HCT116 (cell line): ENCODE results near the genes ADCYAP1R1 and AVL9.

DNA sequence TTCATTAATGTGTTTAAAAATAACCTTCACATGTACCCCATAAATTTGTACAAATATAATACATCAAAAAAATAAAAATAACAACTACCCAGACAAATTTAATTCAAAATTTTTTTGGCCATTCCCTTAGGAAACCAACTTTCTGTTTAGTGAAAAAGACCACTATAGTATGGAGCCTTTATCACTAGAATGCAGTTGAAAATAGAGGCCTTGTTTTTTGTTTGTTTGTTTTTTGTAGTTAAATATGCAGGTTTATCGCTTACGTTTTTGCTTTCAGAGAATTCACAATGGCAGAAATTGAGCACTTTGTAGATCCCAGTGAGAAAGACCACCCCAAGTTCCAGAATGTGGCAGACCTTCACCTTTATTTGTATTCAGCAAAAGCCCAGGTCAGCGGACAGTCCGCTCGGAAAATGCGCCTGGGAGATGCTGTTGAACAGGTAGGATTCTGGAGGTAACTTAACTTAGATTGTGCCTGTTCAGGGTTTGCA is 21.0 kb downstream of the GARS1 start:
- RRBS = no CpG with 5 or more reads among the region's 6 CpGs

DNA sequence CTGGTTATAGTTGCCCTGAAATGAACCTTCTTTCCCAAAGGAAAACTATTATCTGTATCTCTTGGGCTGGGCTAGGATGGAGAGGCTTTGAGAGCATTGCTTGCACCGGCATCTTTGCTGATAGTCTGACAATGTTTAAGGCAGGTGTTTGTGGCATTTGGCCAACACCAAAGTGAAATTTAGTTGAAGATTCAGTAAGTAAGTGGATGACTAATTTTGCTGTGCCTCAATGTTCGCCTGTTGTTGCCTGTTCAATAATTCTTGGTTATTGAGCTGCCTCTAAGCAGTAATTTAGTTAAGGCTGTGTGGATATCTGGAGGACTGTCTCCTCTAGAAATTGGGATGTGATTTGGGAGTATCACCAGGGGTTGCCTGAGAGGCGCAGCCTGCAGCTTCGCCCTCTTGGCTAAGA is 38.9 kb downstream of the CRHR2 start:
- RRBS = no CpG with 5 or more reads among the region's 4 CpGs

DNA sequence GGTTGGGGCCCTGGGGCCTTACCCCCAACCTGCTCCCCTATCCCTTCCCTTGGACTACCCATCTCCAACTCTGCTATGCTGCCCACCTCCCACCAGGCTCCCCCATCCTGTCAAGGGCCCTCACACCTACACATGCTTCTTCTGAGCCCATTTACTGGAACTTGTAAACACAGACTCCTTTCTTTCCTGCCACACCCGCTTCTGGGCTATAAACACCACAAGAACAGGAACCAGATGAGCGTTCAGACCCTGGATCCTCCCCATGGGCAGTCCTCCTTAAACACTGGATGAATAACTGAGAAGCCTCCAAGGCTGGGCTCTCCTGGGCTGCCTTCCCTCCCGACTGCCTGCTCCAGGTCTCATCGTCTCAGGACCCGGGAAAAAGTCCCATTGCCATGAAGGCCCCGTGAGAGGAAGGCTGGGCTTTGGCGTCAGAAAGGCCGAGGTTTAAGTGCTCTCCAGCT is 15.5 kb upstream of the CRHR2 start:
- RRBS = no CpG with 5 or more reads among the region's 8 CpGs

- RRBS = no CpG with 5 or more reads among the region's 6 CpGs
Measured at GRCh38 chr7:30706960-30707409, 24.7 kb upstream of the CRHR2 start.

- RRBS = no CpG with 5 or more reads among the region's 8 CpGs
Measured at GRCh38 chr7:30752857-30753618, 1.1 kb downstream of the INMT start.

- RRBS = no CpG with 5 or more reads among the region's 9 CpGs
Measured at GRCh38 chr7:30761121-30761898, 9.4 kb downstream of the INMT start.

DNA sequence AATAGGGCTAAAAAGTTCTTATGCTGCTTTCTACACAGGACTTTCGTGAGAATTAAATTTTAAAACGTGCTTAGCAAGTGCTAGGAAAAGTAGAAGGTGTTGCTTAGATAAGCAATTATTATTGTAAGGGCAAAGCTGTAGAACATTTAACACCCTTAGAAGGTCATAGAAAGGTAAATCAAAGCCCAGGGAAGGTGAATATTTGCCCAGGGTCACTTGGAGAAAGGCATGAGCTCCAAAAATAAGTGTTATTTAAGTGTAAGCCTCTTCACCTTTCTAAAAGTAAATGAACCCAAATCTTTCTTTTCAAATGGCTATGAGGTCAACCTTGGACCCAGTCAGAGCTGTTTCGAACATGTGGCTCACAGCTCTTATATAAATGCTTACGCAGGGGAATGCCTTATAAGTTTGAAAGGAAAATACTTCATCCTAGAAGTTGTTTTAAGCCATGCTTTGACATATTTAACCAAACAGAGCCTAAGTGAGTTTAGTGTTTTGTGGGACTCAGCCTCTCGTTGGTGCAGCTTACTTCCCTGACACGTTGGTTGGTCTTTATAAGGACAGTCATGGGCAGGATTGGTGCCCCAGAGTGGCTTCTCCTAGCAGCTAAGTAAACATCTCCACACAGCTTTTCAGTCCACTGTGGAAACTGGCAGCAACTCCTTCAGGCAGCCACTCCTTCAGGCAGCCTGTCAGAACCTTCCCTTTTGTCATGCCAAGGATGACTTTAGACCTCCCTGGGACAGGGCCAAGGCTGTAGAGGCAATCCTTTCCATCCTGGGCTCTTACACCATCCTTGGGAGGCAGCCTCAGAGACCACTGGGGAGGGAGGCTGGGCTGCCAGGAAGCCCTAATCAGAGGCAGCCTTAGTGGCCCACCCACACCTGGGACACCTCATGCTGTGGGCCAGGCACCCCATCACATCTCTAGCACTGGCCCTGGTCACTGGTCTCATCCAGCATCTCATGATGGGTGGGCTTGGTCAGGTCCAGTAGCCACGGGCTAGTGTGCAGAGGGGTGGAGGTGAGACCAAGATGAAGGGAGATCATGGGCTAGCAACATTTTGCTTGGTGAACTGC is 43.6 kb downstream of the MINDY4 start:
- RRBS = no CpG with 5 or more reads among the region's 7 CpGs

- RRBS = 4% methylated on average over 1 of the region's 22 CpGs
Measured at GRCh38 chr7:30983281-30984129, 19.8 kb downstream of the GHRHR start.

DNA sequence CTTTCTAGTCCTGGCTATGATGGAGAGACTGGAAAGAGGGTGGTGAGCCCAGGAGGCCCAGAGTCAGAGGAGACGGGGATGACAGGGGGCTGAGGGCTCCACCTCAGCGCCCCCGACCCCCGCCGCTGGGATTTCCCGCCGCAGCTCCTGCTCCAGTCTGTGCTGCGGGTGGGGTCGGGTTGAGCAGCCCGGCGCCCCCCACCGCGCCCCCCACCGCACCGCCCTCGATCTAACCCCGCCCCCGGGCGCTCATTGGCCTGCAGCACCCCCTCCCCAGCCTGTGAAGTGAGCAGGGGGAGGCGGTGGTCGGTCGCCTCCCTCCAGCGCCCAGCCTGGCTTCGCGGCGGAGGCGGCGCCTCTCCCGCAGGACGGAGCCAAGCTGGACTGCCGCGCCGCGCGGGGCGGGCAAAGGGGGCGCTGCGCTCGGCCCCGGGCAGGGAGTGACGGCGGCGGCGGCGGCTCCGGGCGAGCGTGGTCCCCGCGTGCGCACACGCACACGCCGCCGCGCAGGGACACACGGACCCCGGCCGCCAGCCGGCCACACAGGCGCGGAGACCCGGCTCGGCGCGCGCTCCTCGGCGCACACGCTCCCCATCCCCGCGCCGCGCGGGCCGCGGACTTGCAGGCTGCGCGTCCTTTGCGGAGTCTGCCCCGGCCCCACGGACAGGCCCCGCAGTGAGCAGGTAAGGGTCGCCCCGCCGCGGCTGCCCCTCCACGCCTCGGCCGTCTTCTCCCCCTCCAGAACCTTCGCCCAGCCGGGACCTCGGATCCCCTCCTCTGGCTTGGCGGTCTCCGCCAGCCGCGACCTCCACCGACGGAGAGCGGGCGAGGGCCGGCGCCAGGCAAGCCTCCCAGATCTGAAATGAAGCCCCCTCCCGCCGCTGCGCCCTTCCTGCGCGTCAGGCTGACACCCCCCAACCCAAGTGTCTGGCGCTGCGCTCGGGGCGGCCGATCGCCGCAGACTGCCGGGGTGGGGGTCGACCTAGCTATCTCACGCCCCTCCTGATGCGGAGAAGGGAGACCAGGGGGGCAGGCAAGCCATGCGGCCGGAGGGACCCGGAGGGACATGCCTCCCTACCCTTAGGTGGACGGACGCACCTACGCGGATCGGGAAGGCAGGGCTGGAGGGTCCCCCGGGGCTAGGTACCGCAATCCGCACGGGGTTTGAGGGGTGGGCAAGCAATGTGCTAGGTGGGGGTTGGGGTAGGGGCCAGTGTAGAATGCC is at the start of gene ADCYAP1R1:
TSS of gene ADCYAP1R1 (plus strand) at position 313 of the 1,225 bp plus-strand sequence.
- RRBS = 87% methylated on average over 35 of the region's 131 CpGs

DNA sequence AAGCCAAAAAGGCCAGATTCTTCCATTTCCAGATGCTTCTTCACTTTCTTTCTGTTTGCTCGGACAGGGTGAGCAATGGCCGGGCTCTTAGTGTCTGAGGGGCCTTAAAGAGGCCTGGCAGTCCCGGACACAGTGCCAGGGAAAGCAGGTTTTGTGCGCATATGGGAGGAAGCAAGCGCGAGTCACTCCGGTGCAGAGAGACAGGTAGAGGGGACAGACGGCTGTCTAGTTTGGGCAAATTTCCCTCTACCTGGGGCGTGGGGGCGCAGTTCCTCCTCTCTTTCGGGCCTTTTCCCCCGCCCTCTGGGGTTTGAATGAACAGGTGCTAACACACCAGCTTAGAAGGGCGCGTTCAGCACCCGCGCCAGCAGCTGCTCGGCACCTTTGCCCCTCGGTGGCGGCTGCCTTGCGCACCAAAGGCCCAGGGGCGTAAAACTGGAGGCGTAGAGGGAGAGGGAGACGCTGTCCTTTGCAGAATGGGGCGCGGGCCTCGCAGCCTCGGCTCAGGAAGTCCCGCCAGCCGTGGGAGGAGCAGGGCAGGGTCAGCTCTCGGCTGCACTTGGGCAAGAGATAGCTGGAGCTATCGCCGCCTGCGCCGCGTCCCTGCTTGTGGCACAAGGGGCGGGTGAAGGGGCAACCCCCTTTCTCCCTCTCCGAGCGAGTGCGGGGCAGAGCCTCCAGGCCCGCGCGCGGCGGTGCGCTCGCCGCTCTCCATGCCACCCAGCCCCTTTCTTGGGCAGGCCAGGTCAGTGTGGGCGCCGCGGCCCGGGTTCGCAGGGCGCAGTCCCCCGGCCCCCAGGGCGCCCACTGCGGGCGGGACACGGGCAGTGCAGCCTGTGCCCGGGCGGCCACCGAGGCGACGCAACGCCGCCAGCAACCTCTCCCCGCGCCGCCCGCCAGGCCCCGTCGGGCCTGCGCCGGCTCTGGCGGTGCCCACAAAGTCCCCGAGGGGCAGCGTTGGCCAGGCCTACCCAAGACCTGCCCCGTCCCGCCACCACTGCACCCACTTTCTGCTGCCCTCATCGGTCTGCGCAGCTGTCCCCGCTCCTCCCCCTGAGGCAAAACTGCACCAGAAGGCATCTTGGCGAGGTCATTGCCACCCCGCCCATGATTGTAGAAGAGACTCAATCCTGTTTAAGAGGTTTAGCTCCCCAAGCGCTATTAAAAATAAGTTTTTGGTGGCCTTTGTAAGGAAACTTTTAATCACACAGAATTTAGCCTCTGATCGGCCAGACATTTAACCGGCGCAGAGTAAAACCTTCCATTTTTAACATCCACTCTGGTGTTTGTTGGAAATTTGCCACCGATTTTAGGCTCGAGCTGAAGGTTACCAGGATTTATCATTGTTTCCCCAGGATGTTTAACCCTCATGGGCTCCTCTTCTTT is 4.1 kb downstream of the NEUROD6 start:
- RRBS = 89% methylated on average over 25 of the region's 89 CpGs

DNA sequence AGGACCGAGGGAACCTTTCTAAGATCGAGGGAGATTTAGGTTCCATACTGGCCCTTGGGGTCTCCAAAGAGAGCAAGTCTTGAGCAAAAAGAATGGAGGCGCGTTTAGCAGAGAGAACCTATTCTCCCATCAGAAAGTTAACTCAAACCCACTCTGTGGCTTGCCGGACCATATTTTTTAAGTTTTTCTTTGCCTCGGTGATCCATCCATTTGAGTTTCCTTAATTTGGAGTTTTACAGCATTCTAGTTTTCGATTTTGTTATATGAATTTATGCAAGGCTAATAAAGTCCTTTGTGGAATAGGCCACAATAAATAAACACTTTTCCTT is 8.0 kb downstream of the PPP1R17 start:
- RRBS = no CpG with 5 or more reads among the region's 7 CpGs

- RRBS = no CpG with 5 or more reads among the region's 7 CpGs
Measured at GRCh38 chr7:32068818-32069166, 1.4 kb downstream of the PDE1C start.

GRCh38 chr7:32070062-32070340 is 206 bp downstream of the PDE1C start:
- RRBS = no CpG with 5 or more reads among the region's 8 CpGs

- RRBS = 92% methylated on average over 29 of the region's 68 CpGs
Measured at GRCh38 chr7:32070737-32071556, 740 bp upstream of the PDE1C start.

DNA sequence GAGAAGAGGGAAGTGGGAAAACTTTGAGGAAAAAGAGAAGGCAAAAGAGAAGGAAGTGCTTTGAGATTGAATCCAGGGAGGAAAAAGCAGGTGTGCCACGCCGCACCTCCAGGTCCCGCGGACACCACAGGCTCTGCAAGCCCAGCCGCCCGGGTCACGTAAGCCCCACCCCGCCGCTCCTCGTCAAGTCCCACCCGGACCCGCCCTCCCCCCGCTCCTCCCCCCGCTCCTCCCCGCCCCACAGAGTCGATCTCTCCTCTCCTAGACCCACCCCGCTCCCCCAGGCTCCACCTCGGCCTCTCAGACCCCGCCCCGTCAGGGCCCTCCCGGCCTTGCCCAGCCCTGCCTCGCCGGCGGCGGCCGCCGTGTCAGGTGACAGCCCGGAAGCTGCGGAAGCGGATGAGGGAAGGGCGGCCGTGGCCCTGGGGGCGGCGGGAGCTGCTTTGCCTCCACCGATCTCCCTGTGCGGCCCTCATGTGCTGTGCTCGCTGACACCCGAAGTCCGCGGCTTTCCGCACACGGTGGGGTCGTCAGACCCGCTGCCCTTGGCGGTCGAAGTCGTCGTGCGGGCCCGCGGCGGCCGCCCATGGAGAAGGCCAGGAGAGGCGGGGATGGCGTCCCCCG is at the start of gene AVL9:
TSS of gene AVL9 (plus strand) at position 366 of the 624 bp plus-strand sequence.
- RRBS = 3% methylated on average over 7 of the region's 56 CpGs

GRCh38 chr7:32511098-32511574 is 15.8 kb downstream of the AVL9 start:
- RRBS = no CpG with 5 or more reads among the region's 3 CpGs

DNA sequence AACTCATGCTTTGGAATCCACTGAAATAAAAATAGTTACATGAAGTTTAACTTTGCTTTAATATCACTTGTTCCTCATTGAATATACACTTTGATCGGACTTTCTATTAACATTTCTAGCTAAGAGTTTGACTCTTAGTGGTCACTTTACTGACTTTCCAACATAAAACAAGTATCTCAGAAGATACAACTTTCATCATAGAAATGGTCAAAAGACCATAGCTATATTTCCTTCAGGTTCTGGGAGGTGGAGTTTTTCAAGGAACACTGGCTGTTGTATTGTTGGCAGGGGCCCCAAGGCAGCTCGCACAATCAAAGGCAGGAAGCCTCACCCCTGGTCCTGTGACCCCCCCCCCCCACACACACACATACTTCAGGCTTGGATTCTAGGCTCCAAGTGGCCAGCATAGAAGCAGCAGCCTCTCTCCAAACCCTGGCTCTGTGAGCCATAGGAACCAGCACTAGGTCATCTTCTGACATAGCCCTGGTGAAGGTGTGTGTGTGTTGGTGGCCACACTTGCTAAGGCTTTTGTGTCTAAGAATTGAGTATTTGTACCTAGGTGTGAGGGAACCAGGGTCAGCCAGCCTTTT is 90.9 kb downstream of the AVL9 start:
- RRBS = no CpG with 5 or more reads among the region's 2 CpGs

- RRBS = no CpG with 5 or more reads among the region's 3 CpGs
Measured at GRCh38 chr7:32670045-32670491, 174.8 kb downstream of the AVL9 start.

DNA sequence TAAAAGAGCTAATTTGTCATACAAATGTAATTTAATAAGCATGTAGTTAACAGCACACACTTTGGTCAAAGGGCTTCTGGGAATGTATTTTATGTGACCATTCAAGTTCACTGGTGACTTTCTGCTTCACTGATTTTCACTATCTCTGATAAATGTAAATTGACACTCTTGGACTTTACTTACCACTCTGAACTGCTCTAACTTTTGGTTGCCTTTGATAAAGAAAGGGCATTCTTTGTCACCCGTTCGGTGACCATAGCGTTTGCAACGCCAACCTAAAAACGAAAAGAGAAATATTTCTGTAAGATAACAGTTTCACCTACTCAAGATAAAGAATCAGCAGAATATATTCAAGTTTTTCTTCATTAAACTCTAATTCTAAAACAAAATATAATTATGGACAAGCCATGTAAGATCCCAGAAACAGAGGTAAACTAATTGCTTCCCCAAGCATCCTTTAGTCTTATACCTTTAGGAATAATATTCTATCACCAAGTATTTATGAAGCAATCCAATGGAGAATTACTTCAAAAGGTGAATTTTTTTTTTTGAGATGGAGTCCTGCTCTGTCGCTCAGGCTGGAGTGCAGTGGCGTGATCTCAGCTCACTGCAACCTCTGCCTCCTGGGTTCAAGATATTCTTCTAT is 12.0 kb downstream of the RP9 start:
- RRBS = no CpG with 5 or more reads among the region's 7 CpGs

DNA sequence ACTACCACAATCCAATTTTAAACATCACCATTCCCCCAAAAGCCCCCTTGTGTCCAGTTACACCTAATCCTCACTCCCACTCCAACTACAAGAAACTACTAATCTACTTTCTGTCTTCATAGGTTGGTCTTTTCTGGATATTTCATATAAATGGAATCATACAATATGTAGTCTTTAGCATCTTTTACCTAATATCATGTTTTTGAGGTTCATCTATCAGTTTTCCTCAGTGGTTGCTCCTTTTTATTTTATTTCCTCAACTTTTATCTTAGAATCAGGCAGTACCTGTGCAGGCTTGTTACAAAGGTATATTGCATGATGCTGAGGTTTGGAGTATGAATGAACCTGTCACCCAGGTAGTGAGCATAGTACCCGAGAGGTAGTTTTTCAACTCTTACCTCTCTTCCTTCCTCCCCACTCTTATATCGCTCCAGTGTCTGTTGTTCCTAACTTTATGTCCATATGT is 273.1 kb downstream of the BBS9 start:
- RRBS = no CpG with 5 or more reads among the region's 2 CpGs